Astrocyte (in vitro differentiated cells and primary cell): ENCODE results near the genes SP110 and SP140L.

DNA sequence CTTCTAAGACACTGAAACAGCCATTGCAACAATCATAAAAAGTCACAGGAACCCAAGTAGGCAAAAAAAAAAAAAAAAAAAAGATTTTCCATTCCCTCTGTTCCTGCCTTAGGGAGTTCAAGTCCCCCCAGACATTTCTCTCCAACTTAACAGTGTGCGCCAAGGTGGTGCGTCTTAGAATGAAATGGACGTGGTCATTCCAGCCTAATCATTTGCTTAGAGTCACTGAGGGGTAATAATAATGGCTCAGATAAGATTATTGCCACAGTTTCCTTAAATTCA lies 171.7 kb downstream of the DNER start:
- PRO-cap = no peak
- RRBS, 2 experiments = no CpG with 5 or more reads among the region's 3 CpGs

- PRO-cap = no peak
- RRBS, 2 experiments = no CpG with 5 or more reads among the region's 1 CpG
These were observed 74.0 kb upstream of the SLC16A14 start for GRCh38 chr2:230142826-230143054.

- PRO-cap = no peak
- RRBS, 2 experiments = no CpG with 5 or more reads among the region's 1 CpG
These were observed 53.2 kb downstream of the SP110 start for GRCh38 chr2:230166571-230166906.

GRCh38 chr2:230219436-230220424 lies at the start of gene SP110:
Gene SP110, minus strand, starts transcription at chr2:230219984.
- PRO-cap = bidirectional peak, plus-strand start at chr2:230220042, minus-strand start at chr2:230219932
- RRBS, 2 experiments = 0% methylated on average over 1 of the region's 19 CpGs; no CpG with 5 or more reads in 1 of the 2 experiments

DNA sequence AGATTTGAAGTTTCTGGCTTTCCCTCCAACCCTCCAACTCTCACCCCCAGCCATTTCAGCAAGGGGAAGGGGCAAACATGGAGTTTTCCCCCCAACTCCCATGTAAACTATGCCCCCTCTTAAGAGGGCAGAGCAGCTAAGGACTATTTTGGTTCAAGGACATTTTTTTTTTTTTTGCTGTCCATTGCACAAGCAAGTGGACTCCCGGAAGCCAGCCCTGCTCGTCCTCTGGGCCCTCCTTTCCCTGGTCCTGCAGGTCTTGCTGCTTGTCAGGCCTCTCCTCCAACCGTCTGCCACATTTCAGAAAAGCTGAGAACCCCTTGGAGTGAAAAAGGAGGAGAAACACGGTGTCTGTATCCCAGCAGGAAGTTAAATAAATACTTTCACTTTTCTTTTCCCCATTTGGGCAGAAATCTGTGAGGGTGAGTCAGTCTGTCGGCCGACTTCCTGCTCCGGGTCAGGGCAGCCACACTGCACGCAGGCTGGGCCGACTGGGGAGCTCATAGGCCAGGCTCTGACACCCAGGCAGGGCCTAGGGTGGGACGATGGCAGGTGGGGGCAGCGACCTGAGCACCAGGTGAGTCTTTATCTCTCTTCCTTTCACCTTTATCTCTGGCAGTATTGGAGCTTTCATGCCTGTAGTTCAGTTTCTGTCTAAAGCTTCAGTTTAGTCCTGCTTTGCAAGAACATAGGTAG lies at the start of gene SP140L:
Gene SP140L (plus strand): TSS at position 469 of the 696 bp plus-strand sequence.
- PRO-cap = bidirectional peak, plus-strand start at position 469 of the sequence, minus-strand start at position 293 of the sequence
- RRBS, 2 experiments = no CpG with 5 or more reads among the region's 11 CpGs

DNA sequence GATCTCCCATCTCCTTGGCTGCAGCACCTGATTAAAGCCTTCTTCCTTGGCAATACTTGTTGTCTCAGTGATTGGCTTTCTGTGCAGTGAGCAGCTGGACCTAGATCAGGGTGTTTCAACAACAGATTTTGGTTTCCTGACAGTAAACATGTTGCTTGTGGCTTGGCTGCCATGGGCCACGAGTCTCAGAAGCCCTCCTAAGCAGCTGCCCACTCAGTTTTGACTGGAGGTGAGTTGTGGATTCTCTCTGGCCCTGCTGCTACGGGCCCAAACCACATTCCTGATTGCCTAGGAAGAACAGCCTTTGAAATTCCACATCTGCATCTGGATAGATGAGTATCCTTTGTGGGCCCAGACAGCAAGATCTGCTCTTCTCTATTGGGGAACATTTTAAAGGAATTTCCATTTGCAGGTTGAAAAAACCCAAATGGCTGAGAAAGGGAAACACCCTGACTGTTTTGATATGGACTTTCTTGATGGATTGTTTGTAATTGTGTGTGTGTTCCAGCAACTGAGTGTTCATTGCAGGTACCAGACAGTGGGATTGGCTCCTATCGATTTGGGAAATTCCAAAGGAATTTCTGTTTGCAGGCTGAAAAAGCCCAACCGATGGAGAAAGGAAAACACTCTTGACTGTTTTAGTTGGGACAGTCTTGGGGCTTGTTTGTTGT lies 105.7 kb downstream of the SP100 start:
- PRO-cap = no peak
- RRBS, 2 experiments = no CpG with 5 or more reads among the region's 4 CpGs

DNA sequence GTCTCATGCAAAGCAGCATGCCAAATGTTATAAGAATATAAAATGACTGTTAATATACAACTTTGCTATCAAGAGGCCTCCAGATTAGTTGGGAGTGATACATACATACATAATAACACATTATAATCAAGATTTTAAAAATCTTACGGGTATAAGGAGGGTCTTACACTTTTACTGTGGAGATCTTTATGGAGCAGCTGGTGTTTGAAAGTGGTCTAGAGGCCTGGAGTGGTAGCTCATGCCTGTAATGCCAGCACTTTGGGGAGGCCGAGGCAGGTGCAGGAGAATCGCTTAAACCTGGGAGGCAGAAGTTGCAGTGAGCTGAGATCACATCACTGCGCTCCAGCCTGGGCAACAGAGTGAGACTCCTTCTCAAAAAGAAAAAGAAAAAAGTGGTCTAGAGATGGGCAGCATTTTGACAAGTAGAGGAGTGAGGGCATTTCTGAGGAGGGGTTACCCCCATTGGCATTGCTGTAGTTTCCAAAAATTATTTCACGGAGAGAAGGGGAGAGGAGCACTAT lies 34.3 kb downstream of the CAB39 start:
- PRO-cap = no peak
- RRBS, 2 experiments = no CpG with 5 or more reads among the region's 5 CpGs

GRCh38 chr2:230877531-230878323 lies 13.0 kb downstream of the ITM2C start:
- PRO-cap = no peak
- RRBS, 2 experiments = no CpG with 5 or more reads among the region's 22 CpGs

- PRO-cap = no peak
- RRBS, 2 experiments = no CpG with 5 or more reads among the region's 22 CpGs
These were observed 527 bp downstream of the GPR55 start for GRCh38 chr2:230924377-230925052.

- PRO-cap = no peak
- RRBS, 2 experiments = 2 to 3% methylated on average over 13 to 21 of the region's 51 CpGs
These were observed 3.9 kb upstream of the PSMD1 start for GRCh38 chr2:231052621-231053323.

- PRO-cap = no peak
- RRBS, 2 experiments = 9 to 12% methylated on average over 5 of the region's 26 CpGs
These were observed 8.6 kb upstream of the ARMC9 start for GRCh38 chr2:231189562-231190564.

DNA sequence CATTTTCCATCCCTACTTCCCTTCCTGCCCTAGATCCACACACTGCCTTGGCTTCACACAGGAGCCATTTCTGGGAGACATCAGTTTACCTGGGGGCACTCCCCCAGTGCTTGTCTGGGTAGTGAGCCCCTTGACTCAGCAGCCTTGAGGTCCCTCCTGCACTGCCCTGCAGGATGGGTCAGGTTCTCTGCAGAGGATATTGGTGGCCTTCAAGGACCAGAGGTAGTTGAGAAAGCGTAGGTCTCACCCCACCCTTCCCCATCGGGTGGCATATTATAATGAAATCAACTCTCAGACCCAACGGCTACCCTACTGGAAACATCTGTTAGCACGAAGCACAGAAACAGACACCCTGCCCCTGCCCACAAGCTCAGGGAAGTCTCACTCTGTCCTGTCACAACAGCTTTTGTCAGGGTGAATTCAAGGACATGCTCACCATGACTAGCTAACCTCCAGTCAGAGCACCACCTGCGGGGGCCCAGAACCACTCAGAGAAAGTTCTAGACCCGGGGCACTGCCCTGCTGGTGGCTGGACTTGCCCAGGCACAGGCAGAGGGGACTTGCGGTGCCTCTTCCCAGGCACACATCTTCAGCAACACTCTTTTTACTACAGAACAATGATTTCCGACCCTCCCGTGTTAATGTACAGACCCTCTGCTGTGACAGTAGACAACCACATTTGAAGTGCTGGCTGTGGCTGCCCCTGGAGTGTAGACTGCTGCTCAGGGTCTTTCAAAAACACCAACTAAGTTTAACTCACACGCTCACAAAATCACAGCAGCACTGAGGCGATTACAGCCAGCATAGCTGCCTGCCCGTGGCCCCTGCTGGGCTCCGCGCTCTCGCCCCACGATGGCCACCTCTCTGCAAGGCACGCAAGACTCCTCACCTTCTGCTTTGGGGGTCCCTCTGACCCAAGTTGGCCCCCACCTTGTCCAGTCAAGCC lies 3.4 kb upstream of the B3GNT7 start:
- PRO-cap = no peak
- RRBS, 2 experiments = no CpG with 5 or more reads among the region's 17 CpGs

DNA sequence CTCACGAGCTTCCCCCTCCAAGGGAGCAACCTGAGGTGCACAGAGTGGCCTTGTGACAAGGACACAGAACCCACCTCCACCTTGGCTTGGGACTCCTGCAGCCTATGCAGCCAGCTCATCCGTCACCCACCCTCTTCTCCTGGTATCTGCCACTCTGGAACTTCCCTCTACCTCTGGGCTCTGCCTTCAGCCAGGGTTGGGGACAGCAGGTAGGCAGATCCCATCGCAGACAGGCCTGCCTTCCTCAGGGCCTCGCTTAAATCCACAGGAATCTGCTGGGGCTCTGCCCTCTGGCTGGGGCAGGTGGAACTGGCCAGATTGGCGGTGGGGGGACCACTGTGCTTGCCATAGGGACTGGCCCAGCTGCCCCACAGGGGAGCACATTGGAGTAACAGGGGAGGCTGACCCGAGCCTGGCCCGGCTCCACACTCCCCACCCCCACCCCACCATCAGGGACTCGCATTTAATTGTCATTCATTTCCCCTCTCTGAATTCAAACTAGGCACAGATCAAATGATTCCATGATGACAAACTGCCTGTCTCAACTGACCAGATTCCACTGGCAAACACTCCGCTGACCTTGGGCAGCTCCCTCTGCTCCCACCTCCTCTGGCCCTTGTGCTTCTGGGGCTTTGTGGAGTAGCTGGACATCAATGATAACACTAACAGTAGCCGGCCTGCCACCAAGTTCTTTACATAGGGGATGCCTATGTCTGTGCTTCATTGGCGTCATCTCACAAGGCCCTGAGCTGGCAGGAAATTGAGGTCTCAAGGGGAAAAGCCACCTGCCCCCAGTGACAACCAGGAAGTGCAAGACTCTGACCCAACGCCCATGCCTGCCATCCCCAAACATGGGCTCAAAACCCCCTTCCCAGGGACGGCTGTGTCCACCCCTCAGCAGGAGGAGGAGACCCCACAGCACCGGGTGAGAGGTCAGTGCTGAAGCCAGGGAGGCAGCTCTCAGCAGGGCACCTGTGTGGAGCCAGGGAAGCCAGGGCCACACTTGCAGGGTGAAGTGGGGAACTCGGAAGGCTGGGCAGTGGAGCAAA lies 2.2 kb upstream of the B3GNT7 start:
- PRO-cap = no peak
- RRBS, 2 experiments = no CpG with 5 or more reads among the region's 15 CpGs

DNA sequence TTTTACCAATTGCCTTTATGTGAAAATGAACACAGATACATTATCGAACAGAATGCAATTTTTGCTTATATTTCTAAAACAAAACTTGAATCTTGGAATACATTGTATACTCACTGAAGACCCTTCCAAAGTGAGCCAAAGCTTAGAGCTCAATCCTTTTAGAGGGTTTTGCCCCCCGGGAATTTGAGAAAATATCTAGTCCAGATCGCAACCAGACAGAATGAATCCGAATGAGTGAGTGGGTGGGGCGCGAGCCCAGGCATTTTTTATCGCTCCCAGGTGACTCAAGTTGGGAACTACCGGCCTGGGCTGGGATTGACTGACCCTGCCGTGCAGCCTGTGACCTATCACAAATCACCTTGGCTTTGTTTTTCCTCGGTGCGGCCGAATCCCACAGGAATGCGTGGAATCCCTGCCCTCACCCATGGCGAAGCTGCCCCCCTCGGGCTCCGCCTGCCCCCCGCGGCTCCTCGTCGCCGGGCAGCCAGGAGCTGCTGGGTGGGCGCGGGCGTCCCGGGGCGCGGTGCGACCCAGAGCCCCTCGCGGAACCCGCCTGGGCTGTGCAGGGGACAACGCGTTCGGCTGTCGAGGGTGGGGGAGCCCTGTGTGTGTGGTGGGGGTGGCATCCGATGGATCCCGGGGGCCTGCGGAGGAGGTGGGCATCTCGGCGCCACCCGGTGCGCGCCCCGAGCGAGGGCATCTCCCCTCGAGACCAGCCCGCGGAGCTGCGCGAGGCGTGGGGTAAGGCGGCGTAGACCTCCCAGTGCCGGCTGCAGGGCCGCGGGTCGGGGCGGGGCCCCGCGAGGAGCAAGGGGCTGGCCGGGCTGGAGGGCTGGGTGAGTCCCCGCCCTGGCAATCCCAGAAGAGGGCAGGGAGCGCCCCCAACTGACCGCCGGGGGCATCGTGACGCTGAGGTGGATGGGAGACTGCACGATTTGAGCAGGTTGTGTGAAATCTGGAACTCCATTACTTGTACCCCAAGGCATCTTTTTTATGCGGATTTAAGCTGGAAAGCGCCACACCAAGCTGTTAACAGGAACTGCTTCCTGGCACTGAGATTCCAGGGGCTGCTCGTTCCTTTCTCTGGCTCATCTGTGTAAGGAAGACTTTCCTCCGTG lies 16.5 kb downstream of the B3GNT7 start:
- PRO-cap = no peak
- RRBS, 2 experiments = 1 to 3% methylated on average over 25 to 40 of the region's 72 CpGs

DNA sequence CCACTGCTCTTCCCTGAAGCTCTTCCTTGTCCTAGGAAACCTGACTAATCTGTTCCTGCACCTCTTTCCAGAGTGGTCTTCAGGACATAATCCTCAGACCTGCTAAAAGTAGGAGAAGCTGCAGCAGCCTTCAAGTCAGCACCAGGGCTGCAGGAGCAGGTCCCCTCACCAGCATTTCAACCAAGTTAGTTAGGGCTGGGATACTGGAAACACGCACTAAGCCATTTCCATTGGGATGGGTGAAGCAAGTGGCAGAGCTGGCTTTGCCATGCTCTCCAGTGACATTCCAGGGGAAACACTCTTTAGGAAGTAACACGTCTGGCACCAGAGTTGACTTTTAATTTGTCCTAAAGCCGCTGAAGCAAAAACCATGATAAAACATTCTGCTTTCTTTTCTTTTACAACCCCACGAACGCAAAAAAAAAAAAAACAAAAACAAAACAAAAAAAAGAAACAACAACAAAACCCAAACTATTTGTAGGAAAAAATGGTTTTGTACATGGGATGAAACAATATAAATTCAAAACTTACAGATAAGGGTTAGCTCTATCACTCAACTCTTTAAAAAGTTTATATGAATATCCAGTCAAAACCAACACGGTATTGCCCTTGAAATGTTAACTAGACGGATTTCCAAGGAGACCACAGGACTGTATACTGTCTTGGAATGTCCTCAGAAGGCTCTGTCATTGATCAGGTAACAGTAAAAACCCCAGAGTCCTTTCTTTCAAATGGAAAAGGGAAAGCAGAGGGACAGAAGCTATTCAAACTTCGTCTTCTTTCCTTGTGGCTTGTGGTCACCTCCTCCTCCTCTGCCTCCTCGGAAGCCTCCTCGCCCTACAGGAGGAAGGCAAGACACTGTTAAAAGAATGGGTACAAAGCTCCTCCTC lies 9.6 kb downstream of the NCL start:
- PRO-cap = no peak
- RRBS, 2 experiments = no CpG with 5 or more reads among the region's 10 CpGs

GRCh38 chr2:231554741-231555600 lies 24.7 kb upstream of the NMUR1 start:
- PRO-cap = no peak
- RRBS, 2 experiments = no CpG with 5 or more reads among the region's 14 CpGs

DNA sequence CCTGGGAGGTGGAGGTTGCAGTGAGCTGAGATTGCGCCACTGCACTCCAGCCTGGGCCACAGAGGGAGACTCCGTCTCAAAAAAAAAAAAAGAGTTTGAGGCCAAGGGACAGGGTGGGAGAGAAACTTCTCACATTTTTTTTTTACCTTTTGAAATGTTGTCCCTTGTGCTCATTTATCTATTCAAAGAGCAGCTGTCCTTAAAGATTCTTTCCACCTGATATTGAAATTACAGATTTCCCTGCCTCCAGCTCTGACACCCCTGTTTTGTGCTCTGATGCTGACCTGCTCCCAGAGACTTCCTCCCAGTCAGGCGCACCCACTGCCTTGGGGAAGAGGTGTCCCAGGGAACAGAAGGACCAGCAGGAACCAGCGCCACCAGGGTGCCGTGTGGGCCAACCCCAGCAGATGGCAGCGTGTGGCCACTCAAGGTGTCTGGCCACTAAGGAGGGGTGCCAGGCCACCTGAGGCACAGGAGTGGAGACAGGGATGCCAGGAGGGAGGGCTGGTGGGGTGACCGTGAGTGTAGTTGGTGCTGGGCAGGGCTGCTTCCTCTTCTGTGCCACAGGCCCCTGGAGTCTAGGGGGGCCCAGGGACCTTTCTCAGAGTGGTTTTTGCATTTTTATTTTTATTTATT lies 55.8 kb downstream of the TEX44 start:
- PRO-cap = no peak
- RRBS, 2 experiments = no CpG with 5 or more reads among the region's 7 CpGs

DNA sequence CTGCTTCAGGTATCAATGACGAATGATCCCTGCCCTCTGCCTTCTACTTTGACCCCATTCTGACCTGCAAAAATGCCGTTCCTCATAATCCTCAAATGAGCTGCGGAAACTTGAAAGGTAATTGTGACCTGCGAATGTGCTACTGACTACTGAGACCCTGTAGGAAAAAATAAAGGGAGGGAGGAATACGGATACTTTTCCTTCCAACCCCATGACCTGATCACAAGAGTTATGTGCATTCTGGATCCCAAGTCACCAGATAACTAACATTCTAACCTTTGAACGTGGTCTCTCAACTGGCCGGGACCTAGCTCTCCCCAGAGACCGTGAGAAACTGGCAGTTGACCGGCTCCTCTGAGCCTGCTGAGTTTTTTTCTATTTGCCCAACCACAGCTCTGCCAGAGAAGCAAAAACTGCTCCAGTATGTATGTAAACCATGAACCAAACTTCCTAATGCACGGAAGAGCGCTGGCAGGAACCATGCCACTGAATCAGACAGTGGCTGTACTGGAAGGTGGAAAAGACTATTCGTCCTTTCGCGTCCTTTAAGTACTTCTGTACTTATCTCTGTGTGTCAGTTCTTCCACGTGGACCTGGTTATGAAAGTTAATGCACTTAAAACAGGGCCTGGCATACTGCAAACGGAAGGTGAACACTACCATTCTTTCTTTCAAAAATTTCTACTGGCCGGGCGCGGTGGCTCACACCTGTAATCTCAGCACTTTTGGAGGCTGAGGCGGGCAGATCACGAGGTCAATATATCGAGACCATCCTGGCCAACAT lies 47.4 kb upstream of the PTMA start:
- PRO-cap = no peak
- RRBS, 2 experiments = no CpG with 5 or more reads among the region's 22 CpGs

DNA sequence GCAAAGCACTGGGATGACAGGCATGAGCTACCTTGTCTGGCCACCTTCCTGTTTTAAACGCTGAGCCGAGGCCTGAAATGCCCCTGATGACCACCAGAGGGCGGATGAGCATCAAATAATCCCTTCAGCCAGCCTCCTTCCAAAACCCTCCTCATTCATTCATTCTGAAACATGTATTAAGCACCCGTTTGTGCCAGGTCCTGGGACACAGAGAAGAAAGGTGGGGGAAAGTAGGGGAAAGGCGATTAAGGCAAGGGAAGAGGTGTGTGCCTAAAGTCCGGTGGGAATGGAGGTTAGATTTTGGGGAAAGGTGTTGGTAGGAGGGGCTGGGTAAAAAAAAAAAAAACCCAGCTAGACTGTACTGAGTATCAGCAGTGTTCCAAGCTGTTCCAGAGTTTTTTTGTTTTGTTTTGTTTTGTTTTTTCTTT lies 30.6 kb upstream of the PTMA start:
- PRO-cap = no peak
- RRBS, 2 experiments = no CpG with 5 or more reads among the region's 6 CpGs

- PRO-cap = no peak
- RRBS, 2 experiments = 11 to 13% methylated on average over 3 of the region's 17 CpGs
These were observed 20.9 kb upstream of the PTMA start for GRCh38 chr2:231687205-231688140.